Measurements from ENCODE around the genes DNASE1L1 and UBL4A.

DNA sequence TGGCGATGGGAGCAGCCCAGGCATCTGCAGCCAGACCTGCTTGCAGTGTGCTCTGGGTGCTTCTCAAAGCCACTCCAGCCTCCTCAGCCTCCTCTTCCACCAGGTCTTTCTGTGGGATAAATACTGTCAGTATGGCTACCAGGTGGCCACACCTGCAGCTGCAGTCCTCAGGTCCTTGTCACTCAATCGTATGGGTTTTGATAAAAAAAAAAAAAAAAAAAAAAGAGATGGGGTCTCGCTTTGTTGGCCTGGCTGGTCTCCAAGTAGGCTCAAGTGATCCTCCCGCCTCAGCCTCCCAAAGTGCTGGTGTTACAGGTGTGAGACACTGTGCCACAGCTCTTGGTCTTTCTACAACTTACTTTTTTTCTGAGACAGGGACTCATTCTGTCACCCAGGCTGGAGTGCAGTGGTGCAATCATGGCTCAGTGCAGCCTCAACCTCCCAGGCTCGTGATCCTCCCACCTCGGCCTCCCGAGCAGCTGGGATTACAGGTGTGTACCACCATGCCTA, 5.5 kb downstream of the IRAK1 start:
- PRO-cap, result no peak

DNA sequence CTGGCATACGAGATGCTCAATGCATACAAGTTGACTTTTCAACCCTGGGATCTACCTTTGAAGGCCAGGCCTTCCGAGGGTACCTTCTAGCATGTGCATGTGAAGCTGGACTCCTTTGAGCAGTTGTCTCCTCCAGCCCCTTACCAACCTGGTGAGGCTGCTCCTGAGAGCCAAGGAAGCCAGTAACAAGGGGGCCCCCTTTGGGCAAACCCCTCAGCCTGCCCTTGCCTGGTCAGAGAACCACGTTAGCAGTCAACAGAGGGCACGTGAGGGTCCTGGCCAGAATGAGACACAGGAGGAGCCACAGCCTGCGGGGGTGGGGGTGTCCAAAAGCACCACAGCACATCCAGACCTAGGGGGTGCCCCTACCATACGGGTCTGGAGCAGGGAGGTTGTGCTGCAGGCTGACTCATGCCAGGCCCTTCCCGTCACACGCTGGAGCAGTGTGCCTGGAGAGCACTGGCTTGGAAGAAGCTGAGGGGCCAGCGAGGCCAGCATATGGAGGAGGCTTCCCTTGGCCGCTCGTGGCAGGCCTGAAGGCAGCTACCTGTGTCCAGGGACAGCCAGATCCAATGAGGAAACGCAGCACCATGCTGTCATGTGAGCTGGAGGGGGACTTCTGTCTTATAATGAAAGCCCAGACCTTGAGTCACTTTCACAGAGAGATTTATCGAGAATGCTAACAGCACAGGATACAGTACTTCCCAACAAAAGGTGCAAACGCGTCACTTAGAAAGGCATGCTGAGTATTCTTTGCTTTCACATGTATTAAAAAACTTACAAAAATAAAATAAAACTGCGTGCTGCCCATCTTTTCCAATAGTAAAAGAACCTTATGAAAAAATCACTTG, 1.4 kb upstream of the IRAK1 start:
- PRO-cap, result no peak

DNA sequence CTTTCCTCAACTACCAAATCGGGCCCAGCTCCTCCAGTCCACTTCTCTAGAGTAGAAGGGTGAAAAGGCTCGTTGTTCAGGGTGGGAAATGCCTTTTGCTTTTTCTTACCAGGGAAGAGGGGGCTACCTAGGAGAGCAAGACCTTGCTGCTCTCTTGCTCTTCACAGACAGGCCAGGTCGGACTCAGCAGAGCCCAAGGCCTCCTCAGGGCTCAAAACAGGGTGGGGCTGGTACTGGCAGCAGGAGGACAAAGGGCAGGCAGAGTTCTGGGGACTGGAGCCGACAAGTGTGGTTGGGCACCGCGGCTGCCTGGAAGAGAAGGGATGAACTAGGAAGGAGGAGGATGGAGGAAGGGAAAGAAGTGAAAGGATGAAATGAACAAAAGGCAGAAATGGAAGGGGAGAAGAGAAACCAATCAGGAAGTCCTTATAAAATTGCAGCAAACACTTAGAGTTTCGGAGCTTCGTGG, 9.1 kb upstream of the IRAK1 start:
- PRO-cap, result no peak

GRCh38 chrX:154056733-154057294, 37.1 kb upstream of the IRAK1 start:
- PRO-cap, result no peak

GRCh38 chrX:154121879-154122336, 22.1 kb upstream of the OPN1LW start:
- PRO-cap, result no peak

DNA sequence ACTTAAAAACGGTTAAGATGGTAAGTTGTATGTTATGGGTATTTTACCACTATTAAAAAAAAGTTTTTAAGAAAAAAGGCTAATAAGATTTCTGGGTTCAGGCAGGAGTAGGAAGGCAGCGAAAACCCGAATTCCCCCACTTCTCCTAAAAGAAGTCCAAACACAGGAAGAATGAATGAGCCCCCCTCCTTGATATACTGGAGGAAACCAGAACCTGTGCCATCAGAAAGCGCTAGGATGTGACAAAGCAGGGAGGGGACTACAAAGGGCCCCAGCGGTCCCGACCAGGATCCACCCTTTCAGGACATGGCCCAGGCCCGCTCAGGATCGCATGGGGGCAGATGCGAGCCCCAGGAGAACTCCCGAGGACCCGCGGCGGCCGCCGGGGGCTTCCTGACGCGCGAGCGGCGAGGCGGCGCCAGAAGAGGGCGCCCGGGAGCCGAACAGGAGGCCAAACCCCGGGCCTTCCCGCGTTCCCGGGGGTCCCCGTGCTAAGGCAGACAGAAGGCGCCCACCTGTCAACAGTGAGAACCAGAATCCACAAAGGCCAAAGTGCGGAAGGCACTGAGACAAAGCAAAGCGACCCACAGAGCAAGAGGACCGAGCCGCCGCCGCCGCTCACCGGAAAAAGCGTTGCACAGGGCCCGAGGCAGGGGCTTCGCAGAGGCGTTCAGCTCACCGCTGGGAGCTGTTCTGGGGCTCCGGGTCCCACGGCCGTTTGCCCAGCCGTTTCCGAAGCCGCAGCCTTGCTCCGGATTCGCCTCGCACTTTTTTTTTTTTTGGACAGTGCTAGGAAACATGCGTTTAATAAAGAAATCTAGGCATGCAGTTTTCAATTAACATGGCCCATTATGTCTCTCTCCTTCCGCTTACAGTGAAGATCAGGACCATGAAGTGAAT, 7.4 kb upstream of the OPN1LW start:
- PRO-cap, result no peak

DNA sequence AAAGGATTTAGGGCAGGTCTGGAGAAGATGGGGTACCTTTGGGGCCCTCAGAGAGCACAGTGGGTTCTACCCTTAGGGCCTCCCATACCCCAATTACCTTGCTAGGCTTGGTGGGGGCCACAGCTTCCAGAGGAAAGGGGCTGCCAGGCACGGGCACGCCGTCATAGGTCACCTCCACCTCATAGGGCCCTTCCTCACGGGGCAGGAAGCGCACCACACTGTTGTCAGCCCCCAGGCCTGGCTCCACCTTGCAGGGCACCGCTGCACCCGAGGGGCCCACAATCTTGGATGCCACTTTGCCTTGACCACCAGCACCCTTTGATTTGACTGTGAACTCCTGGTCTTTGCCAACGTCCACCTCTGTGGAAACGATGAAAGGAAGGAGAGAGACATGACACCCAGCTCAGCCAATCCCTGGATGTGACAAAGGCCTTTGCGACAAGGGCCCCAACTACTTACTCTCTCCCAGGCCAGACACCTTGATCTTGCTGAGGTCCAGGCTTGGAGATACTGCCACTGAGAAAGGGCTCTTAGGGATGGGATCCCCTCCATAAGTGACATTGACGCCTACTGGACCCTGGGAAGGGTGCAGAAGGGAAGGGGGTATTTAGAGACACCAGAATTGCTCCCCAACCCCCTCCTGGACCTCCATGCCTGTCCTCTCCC, 13.1 kb downstream of the FLNA start:
- PRO-cap, result no peak

- PRO-cap, result no peak
These were observed 1.9 kb downstream of the FLNA start for GRCh38 chrX:154372372-154373068.

GRCh38 chrX:154380543-154381123, 1.5 kb downstream of the EMD start:
- PRO-cap, result no peak

DNA sequence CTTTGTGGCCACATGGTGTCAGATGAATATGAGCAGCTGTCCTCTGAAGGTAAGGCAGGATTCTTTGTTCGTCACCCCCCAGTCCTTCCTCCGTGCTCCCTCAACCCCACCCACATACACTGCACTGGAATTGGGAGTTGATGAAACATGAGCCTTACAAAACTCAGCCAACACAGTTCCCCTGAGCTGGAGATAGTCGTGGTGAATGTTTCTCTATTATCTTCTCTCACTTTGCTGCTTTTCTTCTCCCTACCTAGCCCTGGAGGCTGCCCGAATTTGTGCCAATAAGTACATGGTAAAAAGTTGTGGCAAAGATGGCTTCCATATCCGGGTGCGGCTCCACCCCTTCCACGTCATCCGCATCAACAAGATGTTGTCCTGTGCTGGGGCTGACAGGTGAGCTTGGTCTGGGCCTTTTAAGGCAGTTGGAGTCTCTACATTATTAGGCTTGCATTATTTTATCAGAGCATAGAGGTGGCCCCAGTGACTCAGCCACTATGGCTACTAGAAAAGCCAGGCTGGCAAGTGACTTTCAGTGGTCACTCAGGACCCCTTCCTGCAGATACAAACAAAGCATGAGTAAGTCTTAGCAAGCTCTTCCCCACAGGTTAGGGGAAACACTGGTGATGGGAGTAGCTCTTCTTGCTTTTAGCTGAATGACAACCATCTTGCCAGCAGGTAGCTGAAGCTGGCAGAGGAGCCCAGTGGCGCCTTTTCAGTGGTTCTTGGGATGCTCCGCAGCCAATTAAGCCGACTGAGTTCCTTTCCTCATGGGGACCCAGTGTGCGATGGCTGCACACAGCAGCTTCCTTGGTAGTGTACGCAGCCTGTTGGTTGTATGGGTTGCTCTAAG, 1.6 kb downstream of the RPL10 start:
- PRO-cap, result no peak

GRCh38 chrX:154400399-154400832, 2.2 kb downstream of the RPL10 start:
- PRO-cap, result no peak

DNA sequence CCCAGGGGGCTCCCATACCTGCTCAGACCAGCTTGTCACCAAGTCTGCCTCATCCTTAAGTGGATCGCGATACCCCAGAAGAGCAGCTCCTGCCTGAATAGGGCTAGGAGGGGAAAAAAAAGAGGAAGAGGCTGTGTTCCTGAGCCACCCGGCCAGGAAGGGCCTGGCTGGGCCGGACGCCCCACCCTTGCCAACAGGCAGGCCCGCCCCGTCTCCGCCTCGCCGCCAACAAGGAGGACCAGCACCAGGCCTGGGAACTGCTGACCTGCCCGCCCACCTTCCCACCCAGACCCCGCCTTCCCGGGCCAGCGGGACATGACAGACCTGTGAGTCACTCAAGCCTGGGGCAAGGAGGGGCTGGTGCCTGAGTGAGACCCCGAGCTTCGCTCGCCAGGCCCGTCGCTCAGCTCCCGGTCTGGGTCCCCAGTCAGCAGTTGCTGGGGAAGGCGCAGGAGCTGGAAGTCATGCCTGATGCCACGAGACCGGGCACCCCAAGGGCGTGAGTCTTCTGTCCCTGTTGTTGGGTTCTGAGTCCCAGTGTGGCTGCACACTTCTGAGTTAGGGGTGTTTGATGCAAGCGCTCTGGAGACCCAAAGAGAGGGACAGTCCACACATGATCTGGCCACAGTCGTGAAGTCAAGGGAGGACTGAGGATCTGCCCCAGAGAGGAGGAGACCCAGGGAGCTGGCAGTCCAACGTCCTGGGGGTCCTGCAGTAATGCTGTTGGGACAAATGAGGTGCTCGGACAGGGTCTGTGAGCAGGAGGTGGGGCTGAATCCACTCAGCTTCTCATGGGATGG, at the start of gene DNASE1L1:
Gene DNASE1L1, minus strand, starts transcription at position 161 of the 800 bp plus-strand sequence.
- PRO-cap, result bidirectional peak, plus-strand start at position 334 of the sequence, minus-strand start at position 230 of the sequence

GRCh38 chrX:154475487-154475959, 3.6 kb downstream of the LAGE3 start:
- PRO-cap, result no peak

DNA sequence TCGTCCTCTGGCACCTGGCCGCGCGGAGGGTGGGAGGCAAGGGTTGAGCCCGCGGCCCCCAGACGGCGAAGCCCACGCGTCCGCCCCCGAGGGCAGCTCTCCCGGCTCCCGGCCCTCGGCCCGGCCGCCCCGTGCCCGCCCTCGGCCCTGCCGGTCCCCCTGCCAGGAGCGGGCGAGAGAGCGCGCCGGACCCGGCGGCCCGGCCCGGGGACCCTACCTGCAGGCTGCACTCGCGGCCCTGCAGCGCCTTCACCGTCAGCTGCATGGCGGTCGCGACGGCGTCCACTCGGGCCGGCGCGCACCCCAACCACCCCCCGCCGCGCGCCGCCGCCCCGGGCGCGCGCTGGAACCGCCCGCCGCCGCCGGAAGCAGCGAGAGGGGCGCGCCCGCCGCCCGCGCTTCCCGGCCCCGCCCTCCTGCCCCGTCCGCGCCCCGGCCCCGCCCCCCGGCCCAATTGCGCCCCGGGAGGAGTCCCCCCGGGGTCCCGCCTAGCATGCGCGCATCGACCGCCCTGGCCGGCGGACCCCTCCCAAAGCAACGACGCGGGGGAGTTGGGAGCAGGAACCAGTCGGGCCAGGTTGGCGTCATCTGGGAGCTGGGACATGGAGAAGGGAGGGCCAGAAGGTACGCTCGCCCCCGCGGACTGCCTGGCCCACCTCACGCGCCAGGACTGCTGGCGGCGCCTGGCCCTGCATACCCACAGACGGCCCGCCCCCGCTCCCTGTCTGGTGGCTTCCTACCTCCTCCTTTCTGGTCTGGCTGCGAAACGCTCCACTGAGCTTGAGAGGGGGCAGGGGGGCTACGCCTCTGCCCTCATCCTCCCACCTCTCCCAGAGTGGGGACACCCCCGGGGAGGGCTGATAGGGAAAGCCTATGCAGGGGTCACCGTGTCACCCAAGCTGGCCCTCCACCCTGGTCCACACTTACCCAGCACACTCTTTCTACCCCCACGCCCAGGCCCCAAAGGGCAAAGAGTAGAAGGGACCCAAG, at the start of gene UBL4A:
Gene UBL4A, minus strand, starts transcription at position 296 of the 990 bp plus-strand sequence.
- PRO-cap, result bidirectional peak, plus-strand start at position 540 of the sequence, minus-strand start at position 321 of the sequence

GRCh38 chrX:154542778-154543801, 3.6 kb downstream of the G6PD start:
- PRO-cap, result no peak

- PRO-cap, result no peak
These were observed 183 bp downstream of the G6PD start for GRCh38 chrX:154546595-154546730.

DNA sequence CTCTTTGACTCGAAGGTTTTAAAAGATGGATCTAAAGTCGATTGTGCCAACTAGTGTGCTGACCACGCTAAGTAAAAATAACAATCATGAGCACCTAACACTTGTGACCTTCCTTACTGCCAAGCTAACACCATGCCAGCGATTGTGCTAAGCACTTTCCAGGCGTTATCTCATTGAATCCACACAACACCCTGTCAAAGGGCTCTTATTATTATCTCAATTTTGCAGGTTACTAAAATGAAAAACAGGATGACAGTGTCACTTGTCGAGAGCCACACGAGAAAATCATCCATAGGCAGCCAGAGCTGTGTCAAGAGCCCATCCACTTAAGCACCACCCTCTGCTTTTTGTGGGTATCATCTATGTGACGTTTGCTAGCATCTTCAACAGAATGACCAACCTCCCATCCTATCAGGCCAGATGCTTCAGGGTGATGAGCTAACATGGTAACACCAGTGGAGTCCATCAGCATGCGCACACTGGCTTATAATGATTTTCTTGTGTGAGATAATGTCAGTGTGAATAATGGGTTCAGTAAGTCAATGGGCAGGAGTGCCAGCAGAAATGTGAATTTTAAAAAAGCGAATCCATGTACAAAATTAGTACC, 929 bp upstream of the GAB3 start:
- PRO-cap, result no peak

DNA sequence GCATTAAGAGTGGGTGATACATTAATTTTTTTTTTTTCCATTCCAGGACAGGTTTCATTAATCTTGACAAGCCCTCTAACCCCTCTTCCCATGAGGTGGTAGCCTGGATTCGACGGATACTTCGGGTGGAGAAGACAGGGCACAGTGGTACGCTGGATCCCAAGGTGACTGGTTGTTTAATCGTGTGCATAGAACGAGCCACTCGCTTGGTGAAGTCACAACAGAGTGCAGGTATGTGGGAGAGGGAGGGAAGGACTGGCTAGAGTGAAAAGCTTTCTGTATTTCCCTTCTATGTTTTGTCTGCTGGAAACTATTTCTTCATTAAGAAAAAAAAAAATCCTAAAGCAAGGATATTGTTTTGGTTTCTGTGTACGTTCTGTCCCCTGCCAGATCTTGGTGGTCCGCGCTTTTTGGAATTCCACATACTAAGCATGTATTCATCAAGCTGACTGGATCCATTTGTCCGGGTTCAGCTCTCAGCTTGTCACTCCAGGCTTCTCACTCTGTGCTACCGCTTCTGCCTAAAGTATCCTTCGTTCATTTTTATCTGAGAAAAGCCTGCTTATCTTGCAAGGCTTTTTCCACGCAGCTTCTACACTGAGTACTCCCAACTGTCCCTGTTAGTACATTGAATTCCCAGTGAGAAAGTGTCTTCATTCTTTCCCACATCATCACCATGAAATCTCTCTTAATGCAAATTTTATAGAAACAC, 3.7 kb downstream of the DKC1 start:
- PRO-cap, result no peak

DNA sequence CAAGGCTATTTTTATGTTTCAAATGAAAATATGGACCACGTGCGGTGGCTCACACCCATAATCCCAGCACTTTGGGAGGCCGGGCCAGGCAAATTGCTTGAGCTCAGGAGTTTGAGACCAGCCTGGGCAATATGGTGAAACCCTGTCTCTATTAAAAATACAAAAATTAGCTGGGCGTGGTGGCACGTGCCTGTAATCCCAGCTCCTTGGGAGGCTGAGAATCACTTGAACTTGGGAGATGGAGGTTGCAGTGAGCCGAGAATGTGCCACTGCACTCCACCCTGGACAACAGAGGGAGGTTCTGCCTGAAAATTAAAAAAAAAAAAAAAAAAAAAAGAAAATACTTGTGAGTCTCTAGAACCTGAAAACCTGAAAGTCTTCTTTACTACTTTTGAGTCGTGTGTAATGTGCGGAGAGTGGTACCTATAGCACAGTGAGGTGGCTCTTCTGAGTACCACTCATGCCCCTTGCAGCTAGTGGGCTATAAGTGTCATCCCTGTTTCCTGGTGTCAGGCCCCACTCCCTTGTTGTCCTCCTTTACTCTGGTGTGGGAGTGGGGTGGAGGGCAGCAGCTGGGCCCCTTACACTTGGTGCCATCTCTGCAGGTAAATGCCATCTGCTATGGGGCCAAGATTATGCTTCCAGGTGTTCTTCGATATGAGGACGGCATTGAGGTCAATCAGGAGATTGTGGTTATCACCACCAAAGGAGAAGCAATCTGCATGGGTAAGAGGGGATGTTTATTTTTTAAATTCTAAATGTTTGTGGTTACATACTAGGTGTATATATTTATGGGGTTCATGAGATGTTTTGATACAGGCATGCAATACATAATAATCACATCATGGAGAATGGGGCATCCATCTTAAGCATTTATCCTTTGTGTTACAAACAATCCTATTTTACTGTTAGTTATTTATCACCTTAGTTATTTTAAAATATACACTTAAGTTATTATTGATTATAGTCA, 7.8 kb downstream of the DKC1 start:
- PRO-cap, result no peak

DNA sequence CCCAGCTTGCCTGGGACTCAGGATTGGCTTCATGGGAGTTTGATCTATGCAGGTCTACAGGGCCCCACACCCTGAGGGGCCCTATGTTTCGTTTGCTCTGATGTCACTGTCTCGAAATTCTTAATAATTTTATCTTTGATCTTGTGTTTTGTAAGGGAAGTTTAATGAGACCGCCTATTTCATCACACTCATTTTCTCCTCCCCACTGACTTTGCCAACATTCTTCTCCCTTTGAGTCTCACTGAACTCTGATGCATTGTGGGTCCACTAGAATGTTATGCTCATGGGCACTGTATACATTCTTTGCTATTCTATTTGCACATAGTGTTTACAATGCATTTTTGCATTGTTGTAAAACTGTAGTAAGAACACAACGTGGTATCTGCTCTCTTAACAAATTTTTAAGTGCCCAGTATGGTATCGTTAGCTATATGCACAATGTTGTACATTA, 277 bp upstream of the SMIM9 start:
- PRO-cap, result no peak

All from trachea (tissue), 1 donor.